Progenitor cell of endocrine pancreas (in vitro differentiated cells): Measurements from ENCODE around the gene ELK3.

- PRO-cap = no peak
Measured at GRCh38 chr12:95842339-95842820, 16.4 kb upstream of the SNRPF start.

GRCh38 chr12:96193775-96194803 is at the start of gene ELK3:
TSS of gene ELK3 (plus strand) at chr12:96194375.
- PRO-cap = no peak

GRCh38 chr12:96211840-96212789 is 17.9 kb downstream of the ELK3 start:
- PRO-cap = no peak

DNA sequence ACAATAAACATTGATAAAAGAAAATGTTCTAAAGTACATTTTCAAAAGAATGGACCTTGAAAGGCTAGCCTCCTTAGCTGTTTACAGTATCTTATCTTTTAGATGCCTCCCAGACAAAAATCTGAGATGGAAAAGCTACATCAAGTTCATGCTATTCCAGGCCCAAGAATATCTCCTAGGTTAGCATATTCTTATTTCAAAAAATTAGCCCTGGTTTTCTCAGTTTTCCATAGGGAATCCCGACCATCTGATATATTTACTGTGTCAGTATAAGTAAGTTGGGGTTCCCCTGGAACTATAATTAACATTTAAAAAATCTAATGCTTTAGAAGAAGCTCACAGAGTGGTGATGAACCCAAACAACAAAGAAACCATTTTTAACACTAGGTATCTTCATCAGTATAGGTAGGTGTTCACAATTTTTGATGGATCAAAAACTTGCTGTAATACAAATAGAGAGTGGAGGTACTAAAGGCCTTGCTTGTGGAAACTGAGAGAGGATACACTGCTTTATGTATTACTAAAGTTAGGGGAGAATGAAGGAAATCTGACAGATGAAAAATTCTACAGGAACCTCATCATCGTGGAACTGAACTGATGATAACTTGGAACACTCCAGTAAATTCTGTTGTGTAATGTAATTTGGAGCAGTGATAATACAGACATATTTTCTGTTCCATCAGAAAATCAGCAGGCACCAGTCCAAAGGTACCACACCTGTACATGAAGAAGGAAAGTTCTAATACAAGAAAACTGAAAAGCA is 73.8 kb downstream of the ELK3 start:
- PRO-cap = no peak

DNA sequence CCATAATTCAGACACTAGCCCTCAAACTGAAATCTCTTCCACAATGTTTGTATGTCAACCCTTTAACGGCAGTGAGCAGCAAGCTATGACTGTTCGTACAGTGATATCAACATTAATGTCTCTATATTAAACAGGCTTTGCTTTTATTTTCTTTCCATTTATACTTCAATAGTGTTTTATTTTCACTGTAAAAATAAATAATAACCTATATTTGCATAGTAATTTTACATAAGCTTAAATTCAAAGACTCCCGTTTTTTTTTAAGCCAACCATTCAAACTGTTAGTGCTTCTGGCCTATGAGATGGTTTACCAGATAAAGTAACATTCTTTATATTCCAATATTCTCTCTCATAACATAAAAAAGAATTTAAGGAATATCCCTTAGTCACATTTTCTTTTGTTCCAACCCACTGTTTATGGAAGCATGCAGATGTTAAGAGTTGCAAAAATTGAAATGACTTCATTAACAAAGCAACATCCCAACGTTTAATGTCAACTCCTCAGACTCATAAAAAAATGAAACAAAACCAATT is 2.3 kb downstream of the CDK17 start:
- PRO-cap = no peak

DNA sequence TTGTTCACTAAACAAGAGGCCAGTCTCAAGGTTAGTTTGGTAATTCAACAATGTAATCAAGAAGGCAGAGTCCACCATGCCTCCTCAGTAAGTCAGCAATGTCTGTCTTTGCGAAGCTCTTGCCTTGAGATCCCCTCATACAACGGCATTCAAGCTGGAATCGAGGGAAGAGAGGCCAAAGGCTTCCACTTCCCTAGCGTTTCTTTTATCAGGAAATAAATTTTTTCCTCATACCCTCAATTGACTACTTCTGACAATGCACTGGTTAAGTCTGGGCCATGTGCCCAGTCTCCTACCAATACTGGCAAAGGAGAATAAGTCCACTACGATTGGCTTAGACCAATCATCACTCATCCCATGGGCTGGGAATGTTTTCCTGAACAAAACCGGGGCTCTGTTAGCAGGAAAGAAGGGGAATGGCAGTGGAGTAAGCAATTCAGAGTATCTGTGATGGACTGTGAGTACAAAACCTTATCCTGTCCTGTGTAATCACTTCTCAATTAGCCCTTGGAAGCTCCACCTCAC is 36.1 kb upstream of the CDK17 start:
- PRO-cap = no peak

DNA sequence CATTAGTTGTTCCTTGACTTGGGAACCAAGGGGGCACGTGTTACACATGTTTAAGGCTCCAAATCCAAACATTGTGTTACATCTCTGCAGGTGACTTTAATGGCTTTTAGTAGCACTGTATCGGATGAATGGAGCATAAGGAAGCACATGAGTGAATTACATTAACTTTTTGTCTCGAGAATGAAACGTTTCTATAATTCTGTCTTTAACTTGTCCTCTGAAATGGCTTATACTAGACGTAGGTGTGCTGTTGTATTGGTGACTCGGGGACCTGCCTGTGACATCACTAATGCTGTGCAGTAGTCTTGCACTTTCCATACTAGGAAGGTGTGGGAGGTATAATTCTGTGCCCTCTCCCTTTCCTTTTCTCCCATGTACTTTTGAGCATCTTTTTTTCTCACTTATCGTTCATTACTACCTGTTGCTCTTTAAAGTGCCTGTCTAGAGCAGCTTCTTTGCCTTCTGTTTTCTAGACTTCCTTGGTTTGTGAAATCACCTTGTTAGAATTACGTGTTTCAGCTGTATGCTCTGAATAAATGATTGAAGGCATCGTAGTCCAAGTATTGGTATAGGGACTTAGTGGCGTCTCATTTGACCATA is 1.1 kb downstream of the NEDD1 start:
- PRO-cap = no peak

DNA sequence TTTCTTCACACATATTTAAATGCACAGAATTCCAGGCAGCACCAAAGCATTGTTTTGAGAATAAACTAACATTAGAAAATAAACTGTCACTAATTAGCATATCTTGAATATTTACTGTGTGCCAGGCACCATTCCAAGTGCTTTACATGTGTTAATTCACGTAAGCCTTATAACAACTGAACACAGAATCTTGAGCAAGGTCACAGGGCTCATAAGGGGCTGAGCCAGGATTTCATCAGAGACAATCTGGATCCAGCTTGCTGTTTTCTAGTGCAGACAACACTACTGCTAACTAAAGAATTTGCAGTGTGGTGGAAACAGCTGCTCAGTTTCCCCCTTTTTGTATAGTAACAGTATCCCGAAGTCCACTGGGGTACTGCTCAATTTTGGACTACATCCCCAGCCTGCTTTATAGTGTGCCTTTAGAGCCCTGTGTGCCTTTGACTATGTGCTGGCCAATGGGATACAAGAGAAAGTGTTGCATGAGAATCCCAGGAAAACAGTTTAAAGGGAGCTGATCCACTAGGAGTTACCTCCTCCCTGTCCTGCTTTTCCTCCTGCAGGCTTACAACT is 519.5 kb downstream of the NEDD1 start:
- PRO-cap = no peak

- PRO-cap = no peak
Measured at GRCh38 chr12:97456867-97457124, 549.7 kb downstream of the NEDD1 start.

DNA sequence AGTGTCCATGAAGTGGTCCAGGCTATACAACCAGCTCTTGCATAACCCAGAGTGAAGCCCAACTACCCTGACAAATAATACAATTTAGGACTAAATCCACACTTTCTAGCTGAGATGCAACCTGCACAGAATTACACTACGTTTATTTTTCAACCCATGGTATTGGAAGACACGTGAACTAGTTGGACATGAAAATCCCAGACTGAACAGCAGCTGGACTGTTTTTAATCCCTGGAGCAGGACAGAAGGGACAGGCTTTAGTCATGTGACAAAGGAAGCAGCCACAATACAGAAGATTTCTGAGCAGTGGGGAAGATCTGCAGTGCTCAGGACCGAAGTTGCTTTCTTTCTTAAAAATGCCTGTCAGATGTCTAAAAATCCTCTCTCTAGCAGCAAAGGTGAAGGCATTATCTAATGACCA is 144.9 kb upstream of the TMPO start:
- PRO-cap = no peak

GRCh38 chr12:98456538-98457395 is 58.6 kb upstream of the TMPO start:
- PRO-cap = bidirectional peak, plus-strand start at chr12:98457153, minus-strand start at chr12:98457187

- PRO-cap = no peak
Measured at GRCh38 chr12:98464050-98464781, 51.2 kb upstream of the TMPO start.

DNA sequence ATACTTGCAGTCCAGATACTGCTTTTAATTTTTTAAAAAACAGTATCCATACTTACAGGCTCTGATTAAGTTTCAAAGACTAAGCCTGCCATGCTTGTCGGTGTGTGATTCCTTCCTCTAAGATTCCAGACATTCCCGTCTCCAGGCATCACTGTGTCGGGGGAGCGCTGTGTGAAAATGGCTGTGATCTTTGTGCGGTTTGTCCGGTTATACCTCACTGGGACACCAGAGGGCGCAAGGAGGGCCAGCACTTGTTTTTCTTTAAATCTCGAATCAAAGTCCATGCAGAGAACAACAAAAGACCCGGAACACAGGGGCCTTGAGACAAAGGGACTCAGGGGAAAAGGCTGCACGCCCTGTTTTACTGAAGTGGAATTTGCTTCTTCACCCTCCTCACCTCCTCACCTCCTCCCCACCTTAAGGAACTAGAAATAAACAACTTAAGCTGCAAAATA is 24.4 kb upstream of the TMPO start:
- PRO-cap = bidirectional peak, plus-strand start at position 323 of the sequence, minus-strand start at position 173 of the sequence

GRCh38 chr12:98578344-98578800 is 15.1 kb upstream of the SLC25A3 start:
- PRO-cap = no peak

DNA sequence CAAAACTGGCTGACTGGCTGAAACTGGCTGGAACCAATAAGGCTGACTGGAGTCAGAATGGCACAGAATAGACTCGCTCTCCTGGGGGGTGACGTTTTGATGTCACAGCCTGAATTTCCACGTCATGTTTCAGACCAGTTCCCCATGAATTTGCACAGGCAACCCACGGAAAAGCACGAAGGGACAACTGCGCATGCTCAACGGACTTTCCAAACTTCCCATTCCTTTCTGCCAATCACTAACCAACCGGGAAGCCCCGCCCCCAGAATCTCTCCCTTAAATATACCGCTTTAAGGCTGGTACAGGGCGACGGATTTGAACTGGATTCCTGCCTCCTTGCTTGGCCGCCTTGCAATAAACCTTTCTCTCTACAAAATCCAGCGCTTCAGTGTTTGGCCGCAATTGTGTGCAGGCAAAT is 434.7 kb downstream of the APAF1 start:
- PRO-cap = no peak

DNA sequence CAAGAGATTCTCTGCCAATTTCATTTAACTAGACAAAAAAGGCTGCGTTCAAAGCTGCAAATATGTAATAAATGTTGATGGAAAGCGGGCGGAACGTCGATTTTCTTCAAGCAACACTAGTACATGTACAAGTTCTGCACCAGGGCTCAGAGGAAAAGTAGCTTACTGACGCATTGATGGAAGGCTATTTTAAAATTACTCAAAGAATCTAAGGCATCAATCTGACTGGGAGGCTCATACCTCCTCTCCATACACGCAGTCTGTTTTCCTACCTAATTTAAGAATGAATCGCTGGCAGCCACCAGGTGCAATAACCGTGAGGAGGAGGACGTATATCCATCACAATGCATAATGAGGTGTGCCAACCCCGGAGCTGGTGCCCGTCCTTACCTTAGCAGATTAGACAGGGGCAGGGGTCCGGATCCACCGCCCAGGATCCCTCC is 1.0 kb downstream of the ANKS1B start:
- PRO-cap = no peak

GRCh38 chr12:100128078-100128658 is 14.5 kb downstream of the BLTP3B start:
- PRO-cap = no peak

DNA sequence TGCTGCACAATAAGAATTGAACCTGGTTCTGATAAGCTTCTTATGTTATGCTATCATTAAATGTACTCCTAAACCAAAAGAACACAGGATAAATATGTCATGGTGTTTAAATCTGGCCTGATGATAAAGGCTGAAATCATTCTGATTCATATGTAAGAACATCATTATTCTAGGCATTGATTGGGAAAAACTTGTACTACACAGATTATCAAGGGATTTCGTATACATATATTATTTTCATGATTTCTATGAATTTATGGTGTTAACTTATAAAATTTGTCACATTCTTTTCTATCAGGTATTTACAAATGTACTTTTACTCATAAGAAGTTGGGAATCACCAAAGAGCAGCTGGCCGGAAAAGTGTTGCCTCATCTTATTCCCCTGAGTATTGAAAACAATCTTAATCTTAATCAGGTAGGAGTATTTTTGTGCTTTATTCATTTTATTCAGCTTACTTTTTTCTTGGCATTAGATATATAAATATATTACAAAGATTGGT is 27.9 kb upstream of the SLC17A8 start:
- PRO-cap = no peak

- PRO-cap = no peak
Measured at GRCh38 chr12:101642173-101642863, 47.5 kb downstream of the MYBPC1 start.

GRCh38 chr12:101698028-101698708 is 728 bp downstream of the CHPT1 start:
- PRO-cap = bidirectional peak, plus-strand start at chr12:101698110, minus-strand start at chr12:101698114; bidirectional peak, plus-strand start at chr12:101698261, minus-strand start at chr12:101698256